HEK293 (cell line): ENCODE measurements around a stretch of chr5.

DNA sequence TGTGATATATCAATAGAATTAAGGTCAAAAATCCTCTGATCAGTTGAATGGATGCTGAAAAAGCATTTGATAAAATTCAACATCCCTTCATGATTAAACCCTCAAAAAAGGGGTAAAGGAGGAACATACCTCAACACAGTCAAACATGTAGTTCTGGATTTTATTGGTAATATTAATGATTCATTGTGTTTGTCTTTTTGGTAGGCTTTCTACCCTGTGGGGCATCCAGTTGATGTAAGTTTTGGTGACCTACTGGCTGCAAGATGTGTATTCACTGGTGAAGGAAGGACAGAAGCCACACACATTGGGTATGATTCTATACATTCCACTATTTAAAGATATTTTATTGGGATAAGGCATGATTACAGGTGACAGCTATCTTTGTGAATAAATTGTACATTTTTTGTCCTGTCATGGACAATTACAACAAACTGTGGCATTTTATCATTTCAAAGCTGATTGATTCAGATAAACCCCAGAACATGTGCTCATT is 169.4 kb downstream of the GIN1 start:
- PRO-cap = no peak

- PRO-cap = no peak
- RRBS, 2 experiments = no CpG with 5 or more reads among the region's 3 CpGs
These were observed 150.3 kb downstream of the GIN1 start for GRCh38 chr5:102969576-102970008.

- PRO-cap = no peak
- RRBS, 2 experiments = no CpG with 5 or more reads among the region's 7 CpGs
These were observed 136.5 kb downstream of the GIN1 start for GRCh38 chr5:102983319-102983898.

DNA sequence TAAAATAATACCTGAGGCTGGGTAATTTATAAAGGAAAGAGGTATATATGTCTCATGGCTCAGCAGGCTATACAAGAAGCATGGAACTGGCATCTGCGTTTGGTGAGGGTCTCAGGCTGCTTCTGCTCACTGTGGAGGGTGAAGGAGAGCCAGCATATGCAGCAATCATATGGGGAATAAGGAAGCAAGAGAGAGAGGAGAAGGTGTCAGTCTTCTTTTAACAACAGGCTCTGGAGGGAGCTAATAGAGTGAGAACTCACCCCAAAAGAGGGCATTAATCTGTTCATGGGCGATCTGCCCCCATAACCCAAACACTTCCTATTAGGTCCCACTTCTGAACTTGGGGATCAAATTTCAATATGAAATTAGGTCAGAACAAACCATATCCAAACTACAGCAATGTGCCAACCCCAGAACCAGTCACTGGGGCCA is 84.5 kb downstream of the GIN1 start:
- PRO-cap = no peak
- RRBS, 2 experiments = no CpG with 5 or more reads among the region's 2 CpGs

GRCh38 chr5:103569263-103569717 is 6.7 kb upstream of the NUDT12 start:
- PRO-cap = no peak
- RRBS, 2 experiments = no CpG with 5 or more reads among the region's 2 CpGs

DNA sequence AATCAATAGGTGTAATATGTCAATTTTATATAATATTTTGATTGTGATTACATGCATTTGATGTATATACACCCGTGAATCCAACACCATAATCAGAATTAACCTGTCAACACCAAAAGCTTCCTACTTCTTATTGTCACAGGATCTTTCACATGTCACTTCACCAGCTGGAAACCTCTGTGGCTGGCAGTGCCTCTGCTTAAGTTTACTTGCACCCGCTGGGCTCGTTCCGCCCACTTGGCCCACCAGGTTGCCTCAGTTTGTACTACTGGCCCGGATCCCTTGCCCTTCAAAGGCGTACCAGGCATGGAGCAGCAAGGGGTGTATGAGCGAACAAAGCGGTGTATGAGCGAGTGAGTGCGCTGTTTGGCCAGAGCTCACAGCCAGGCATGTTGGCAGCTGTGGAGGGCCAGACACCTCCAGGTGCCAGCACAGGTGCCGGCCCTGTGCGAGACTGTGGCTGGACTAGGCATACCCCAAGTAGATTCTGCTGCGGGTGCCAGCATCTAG is 1829.3 kb upstream of the NUDT12 start:
- PRO-cap = no peak
- RRBS, 2 experiments = no CpG with 5 or more reads among the region's 13 CpGs

DNA sequence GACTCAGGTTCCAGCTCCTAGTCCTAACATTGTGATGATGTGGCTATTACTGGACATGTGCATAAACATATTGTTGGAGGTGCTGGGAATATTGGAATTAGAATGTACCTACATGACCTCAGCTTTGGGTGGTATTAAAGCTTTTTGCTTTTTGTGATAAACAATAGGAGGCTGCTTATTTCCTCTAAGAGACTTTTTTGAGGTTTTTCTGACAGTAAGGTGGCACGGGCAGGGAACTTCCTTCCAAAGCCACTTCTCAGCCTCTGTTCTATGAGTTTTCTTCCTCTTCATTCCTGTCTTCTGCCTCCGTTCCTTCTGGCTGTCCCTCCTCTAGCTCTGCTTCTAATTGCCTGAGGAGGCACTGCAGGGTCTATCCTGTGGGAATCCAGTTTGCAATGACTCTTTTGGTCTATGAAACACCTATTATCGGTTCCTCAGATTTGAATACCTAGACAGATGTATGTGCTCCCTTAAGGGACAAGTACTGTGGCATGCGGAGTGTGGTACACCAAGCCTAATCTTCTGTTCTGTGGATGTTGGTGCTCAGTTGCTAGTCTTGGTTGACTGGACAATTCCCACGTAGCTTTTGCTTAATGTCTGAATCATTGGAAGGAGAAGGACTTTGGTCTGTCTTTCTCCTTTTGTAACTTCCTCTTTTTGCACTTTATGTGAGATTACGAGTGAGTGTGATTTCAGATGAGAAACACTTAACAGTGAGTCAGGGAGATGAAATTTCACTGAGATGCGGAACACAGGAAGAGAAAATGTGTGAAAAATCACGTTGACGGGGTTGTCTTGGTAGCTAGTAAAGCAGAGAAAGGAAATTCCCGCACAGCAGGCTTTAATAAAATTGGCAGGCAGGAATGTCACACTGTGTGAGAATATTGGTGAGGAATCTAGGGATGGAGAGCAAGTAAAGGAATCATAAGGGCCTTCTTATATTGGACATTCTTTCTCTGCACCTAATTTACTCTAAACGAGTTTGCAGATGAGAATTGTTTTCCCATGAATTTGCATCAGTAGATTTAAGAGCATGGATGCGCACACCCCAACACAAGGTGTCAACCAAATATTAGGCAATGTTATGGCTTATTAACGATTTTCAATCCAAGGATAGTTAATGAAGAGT is 305.2 kb downstream of the EFNA5 start:
- PRO-cap = no peak
- RRBS, 2 experiments = no CpG with 5 or more reads among the region's 13 CpGs

DNA sequence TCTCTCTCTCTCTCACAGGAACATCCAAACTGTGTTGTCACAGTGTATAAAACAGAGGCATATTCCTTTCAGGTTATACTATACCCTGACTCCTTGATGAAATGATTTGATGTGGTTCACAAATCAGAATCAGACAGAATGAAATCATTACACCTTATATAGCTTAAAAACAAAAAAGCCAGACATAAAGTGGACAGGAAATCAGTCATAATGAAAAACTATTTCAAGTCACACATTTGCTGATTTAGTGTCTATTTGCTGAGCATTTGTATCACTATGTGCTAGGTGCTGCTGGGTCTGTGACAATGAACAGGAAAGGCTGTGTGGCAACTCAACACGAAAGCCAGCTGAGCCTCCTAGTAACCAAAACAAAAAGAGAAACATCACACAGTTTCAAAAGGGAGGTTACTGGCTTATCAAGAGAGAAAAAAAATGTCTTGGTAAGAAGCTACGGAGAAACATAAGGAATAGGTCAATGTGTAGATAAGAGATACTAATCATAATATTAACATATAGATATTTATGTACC is 193.9 kb downstream of the EFNA5 start:
- PRO-cap = no peak
- RRBS, 2 experiments = no CpG with 5 or more reads among the region's 2 CpGs

DNA sequence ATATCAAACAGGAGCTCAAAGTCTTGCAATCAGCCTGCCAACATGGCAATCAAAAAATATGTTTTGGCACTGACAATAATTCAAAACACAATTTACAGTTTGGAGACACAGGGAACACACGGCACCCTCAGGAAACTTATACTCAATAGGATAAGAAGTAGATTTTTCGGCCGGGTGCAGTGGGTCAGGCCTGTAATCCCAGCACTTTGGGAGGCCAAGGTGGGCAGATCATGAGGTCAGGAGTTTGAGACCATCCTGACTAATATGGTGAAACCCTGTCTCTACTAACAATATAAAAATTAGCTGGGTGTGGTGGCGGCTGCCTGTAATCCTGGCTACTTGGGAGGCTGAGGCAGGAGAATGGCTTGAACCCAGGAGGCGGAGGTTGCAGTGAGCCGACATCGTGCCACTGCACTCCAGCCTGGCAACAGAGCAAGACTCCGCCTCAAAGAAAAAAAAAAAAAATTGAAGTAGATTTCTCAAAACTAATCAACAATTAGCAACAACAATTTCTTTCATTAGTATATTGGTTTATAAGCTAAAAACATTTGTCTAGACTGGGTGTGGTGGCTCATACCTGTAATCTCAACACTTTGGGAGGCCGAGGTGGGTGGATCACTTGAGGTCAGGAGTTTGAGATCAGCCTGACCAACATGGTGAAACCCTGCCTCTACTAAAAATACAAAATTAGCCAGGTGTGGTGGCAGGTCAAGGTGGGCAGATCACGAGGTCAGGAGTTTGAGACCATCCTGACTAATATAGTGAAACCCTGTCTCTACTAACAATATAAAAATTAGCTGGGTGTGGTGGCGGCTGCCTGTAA is 133.9 kb downstream of the EFNA5 start:
- PRO-cap = no peak
- RRBS, 2 experiments = no CpG with 5 or more reads among the region's 11 CpGs

DNA sequence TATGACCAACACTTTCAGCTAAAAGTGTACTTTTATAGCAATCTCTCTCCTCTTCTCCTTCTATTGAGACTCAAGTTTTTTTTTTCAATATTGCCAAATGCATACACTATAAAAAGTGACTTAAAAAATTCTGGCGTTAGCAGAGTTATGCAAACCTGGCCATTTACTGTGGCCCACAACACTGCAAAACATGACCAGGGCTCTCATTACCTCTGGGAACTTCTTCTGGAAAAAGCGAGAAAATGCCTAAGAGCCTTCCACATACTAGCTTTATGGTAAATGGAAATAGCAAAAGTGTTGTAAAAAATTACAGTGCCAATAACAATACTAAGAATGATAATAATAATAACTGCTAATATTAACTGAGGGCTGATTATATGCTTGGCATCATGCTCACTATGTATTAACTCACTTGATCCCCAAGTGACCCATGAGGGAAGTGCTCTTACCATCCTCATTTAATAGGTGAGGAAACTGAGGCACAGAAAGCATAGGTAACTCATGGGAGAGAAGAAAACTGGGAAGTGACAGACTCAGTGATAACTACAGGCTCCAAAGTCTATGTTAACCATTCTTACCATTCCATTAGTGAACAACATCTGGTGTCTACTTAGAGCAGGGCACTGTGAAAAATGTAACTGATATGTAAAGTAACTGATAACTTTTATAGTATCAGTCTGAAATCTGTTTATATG is 118.6 kb downstream of the EFNA5 start:
- PRO-cap = no peak
- RRBS, 2 experiments = no CpG with 5 or more reads among the region's 2 CpGs

DNA sequence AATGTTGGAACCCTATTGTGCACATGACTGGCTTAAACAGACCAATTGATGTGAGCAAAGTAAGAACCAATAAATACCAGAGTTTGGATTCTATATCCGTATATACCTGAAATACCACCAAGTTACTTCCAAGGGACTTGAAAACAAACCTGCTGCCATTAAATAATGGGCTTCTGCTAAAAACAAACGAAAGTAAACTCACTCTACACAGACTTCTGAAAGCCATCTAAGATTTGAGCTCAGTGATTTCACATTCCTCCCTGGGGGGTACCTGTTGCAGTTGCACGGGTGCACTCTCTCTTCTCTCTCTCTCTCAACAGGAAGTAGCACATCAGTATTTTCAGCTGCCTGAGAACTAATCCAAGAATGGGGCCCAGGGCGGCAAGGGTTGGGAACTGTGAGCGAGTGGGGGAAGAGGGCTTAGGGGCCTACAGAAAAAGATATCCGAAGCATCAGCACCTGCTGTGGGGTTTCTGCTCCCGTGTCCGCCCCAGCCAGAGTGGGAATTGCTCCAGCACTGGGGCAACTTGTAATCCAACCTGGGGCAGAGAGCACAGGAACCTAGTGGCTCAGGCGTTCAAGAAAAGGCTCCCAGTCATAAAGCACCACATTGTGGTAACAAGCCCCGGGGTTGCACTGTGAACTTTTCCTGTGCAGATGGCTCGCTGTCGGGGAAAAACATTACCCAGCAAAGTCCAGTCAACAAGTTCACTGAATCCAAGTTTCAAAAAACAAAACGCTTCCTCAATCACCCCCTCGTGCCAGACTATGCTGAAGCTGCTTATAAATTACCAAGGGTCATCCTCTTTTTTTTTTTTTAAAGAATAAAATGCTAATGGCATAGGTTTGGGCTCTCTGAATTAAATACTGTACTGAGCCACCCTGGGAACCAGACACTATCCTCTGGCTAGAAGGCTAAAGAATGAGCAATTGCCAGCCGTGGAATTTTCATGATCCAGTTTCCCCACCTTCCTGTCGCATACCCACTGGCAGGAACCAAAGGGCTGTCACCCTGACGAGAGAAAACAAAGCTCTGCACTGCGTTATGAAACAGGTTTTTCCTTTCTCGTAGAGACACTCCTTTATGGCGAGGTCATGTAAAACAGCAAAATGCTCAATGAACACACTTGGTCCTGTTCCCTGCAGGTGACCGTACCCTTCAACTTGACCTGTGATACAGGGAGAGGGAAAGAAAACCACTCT is 99.6 kb downstream of the EFNA5 start:
- PRO-cap = no peak
- RRBS, 2 experiments = no CpG with 5 or more reads among the region's 21 CpGs

DNA sequence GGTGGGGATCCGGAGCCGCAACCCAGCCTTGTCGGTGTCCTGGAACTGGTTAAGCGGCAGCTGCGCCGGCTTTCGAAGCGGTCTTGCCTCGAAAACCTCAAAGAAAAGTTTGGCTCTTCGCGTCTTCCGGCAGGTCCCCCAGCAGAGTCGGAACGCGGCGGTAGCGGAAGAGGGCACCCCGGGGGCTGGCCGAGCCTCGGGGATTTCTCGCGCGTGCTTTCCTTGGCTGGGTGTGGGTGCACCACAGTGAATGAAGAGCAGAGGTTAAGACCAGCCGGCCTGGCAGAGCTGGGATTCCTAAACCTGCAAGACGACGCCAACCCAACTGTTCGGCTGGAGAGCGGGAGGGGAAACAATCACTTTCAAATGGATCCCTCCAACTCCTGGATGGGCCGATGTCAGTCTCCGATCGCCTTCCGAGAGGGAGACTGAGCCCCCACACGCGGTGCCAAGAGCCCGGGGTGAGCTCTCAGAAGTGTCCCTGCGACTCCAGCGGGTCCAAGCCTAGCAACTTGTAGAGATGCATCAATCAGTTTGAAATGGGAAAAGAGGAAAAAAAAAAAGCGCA is 718 bp upstream of the EFNA5 start:
- PRO-cap = bidirectional peak, plus-strand start at position 144 of the sequence, minus-strand start at position 47 of the sequence; bidirectional peak, plus-strand start at position 365 of the sequence, minus-strand start at position 509 of the sequence
- RRBS, 2 experiments = 1 to 2% methylated on average over 24 of the region's 38 CpGs

DNA sequence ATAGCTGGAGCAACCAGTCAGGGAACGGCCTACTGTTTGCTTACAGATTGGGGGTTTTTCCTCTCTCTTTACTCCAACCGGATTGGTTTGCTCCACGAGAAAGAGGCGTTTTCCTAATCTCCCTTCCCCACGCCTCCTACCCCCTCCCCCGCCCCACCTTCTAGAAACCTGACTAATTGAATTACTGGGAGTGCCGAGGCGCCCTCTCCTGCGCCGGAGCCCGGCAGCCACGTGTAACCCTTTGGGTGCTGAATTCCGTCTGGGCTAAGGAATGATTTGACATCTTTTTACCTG is 1.8 kb upstream of the EFNA5 start:
- PRO-cap = bidirectional peak, plus-strand start at position 189 of the sequence, minus-strand start outside the sequence
- RRBS, 2 experiments = no CpG with 5 or more reads among the region's 13 CpGs

DNA sequence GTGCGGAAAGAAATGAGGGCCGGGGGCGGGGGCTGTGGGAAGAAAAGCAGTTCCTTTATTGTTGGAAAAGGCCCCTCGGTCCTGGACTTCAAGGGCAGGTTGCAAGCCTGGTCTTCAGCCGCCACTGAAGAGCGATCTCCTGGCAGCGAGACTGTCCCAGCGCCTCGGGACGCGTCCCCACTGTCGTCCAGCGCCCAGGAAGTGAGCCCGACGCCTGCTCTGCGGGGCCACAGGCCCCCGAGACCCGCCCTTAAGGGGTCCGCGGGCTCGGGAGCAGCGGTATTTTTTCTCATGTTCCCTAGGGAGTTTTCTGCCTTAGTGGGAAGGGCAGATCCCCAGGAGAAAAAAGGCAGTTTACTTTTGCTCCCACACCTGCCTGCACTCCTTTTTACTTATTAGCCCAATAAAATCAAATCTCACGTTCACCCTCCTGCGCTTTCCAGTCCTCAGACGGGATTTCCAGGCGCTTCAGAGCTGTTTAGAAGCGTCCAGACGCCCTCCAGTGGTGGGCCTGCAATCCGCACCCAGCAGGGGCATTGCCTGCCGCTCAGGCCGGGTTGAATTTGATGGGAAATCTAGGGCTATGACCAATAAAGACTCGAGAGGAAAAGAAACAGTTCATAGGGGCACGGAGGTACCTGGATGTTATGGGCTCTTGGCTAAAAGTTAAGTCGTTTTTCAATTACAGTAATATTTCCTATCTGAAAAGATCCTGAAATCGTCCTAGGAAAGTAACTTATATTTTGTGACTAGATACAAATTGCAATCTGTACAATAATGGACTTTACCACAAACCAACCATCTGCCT is 2.8 kb upstream of the EFNA5 start:
- PRO-cap = bidirectional peak, plus-strand start at position 249 of the sequence, minus-strand start at position 203 of the sequence; unidirectional peak, minus-strand start at position 362 of the sequence; unidirectional peak, minus-strand start at position 452 of the sequence
- RRBS, 2 experiments = no CpG with 5 or more reads among the region's 35 CpGs

GRCh38 chr5:107990693-107991673 is 320.2 kb upstream of the EFNA5 start:
- PRO-cap = no peak
- RRBS, 2 experiments = no CpG with 5 or more reads among the region's 8 CpGs

DNA sequence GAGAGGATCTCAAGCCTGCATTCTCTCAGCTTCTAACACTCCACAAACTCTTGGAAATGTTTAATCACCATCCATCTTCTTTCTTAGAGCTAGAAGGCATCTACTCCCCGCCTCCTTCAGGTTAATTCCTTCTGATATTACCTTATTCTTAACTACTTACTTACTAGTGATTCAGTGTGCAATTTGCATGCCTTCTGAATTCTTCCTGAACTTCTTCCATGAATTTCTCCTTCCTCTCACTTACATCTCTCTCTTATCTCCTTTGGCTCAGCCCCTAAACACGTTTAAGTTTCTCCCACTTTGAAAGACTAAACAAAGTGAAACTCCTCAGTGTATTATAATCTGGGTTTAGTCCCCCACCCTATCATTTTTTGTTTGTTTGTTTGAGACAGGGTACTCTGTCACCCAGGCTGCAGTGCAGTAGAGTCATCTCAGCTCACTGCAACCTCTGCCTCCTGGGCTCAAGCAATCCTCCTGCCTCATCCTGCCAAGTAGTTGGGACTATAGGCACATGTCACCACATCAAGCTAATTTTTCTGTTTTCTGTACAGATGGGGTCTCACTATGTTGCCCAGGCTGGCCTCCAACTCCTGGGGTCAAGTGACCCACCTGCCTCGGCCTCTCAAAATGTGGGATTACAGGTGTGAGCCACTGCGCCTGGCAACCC is 242.1 kb downstream of the FBXL17 start:
- PRO-cap = no peak
- RRBS, 2 experiments = no CpG with 5 or more reads among the region's 4 CpGs

GRCh38 chr5:108175104-108175303 is 206.9 kb downstream of the FBXL17 start:
- PRO-cap = no peak
- RRBS, 2 experiments = no CpG with 5 or more reads among the region's 3 CpGs

- PRO-cap = no peak
- RRBS, 2 experiments = no CpG with 5 or more reads among the region's 11 CpGs
These were observed 170.3 kb downstream of the FBXL17 start for GRCh38 chr5:108211317-108212344.

DNA sequence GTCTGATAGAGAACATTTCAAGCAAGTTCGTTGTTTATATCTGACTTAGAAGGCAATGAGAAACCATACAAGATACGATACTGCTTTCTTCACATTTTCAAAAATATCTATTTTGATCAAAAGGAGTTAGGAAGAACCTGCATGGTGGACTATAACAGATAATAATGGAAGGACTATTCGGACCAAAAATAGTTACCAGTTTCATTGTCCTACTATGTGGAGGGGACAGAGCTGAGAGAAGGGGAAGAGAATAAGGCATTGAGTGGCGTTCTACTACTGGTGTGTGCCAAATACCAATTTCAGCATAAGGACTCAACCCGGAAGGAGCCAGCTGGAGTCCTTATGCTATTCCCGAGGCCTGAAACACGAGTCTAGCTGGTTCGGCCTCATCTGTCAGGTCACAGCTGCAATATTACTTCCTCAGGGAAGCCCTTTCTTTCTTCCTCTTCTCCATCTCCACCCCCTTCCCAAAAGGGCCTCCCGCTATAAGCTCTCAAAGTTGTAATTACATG is 20.6 kb upstream of the FER start:
- PRO-cap = no peak
- RRBS, 2 experiments = no CpG with 5 or more reads among the region's 9 CpGs

- PRO-cap = no peak
- RRBS, 2 experiments = no CpG with 5 or more reads among the region's 3 CpGs
These were observed 137.2 kb downstream of the FER start for GRCh38 chr5:108884951-108885304.